Right ventricle myocardium (tissue), 1 donor: ENCODE data around the gene SVIL.

DNA sequence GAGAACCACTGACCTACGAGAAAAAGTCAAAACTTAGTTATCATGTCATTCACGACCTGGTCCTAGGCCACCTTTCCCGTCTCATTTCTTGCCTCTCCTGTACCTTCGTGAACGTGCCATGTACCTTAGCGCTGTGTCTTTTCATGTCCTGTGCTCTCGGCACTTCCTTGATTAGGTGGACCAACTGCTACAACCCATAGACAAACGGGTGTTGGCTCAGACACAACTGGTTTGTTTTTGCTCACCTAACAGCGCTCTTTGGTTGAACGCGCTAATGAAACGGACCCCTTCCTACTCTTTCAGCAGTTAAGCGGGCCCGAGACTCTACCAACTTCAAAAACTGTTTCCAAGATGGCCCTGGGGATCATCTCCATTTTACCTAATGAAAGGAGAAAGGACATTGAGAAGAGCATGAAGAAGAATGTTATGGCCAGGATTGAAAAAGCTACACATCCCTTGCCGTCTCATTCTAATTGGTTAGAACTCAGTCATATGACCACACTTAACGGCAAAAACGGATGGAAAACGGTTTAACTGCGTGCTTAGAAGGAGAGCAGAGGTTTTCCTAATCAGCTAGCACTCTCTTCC lies 118.4 kb downstream of the BAMBI start:
- PRO-cap, 2 experiments = no peak in any of the 2 experiments

- PRO-cap, 2 experiments = no peak in any of the 2 experiments
Measured at GRCh38 chr10:29087431-29087934, 201.4 kb upstream of the LYZL1 start.

- PRO-cap, 2 experiments = peak in 2 of 2 experiments; most common plus-strand start chr10:29409557 (in 2); most common minus-strand start chr10:29409497 (in 2)
Measured at GRCh38 chr10:29409306-29410293, 120.7 kb downstream of the LYZL1 start.

- PRO-cap, 2 experiments = no peak in any of the 2 experiments
Measured at GRCh38 chr10:29504960-29505159, 129.9 kb downstream of the SVIL start.

DNA sequence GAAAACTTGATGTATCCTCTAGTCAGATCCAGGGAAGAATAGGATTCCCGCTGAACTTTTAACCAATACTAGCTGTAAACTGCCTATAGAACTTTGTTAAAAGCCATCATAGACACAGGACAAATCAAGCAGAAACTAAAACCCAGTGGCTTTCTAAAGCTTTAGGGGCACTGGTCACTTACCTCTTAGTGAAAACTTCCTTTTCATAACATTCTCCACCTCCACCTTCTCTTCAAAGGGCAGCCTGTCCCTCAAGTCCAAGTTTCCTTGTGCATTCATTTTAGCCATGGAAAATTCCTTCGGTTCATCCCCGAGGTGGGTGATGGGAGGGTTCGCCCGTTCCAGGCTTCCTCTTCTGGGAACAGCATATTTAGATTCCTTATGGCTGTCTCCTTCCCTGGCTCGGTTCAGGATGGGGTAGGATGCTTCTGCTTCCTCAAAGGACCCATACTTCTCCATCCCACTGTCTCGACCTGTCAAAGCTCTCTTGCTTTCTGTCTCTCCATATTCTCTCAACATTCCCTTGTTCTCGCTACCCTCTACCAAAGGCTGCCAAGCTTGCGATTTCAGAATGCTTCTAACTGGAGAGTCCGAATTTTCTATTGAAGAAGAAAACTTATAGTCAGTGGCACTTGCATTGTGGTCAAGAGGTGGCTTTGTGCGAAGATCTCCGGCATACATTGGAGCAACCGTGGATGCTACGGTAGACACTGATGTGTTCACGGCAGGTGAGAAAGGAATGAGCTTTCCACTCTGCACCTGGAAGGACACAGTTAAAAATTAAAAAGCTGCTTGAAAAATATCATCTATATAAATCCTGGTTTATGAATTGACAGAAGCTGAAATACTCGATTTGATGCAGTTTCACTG lies 111.3 kb downstream of the SVIL start:
- PRO-cap, 2 experiments = no peak in any of the 2 experiments

DNA sequence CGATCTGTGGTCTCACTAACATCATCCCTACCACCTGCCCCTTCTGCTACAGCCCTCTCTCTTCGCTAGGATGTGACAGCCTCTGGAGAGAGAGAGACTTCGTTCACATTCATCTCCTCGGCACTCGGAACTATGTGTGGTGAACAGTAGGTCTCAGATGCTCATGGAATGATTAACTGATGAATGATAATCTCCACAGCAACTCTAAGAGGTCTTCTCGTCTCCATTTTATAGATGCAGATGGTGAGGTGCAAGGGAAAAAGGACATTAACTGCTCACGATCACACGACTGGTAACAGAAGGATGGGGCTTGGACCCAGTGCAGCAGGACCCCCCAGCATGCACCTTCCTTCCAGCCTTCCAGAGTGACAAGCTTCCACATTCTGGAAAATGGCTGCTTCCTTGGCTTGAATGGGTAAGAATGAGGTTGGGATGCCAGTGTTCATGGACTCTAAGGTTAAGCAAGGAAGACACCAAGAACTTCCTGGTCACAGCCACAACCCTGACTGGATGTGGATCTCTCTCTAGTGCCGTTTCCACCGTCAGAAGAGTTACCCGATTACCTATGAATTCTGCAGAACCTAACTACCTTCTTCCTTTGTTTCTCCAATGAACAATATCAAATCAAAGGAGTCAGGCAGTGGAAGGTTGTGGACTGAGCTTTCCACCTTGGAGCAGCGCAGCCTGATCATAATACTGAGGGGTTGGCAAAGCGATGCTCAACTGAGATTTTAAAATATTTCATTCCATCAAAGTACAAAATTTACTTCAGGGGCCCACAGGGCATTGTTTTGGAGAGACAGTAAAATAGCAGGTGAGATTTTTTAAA lies 94.3 kb downstream of the SVIL start:
- PRO-cap, 2 experiments = no peak in any of the 2 experiments

DNA sequence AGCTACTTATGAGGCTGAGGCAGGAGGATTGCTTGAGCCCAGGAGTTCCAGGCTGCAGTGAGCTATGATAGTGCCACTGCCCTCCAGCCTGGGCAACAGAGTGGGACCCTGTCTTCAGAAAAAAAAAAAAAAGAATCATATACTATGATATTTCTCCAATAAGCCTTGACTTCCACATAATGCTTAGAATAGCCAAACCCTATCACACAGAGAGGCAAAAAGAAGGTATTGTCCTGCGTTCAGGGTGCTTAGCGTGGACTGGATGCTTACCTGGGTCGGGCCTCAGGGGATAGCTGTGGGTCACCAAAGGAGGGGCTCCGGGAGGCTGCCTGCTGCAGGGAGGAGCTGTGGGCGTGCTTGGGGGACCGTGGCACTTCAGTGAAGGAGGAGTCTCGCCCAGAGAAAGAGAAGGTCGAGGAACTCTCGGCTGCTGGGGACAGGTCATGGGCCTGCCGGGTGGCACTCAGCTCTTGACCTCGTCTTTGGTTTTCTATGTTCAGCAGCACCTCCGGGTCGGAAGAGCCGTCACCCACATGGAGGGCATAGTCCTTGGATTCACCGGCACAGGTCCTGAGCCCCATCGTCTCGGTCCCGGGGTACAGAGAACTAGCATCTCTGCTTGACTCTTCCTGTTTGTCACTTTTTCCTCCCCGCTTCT lies 84.3 kb downstream of the SVIL start:
- PRO-cap, 2 experiments = no peak in any of the 2 experiments

DNA sequence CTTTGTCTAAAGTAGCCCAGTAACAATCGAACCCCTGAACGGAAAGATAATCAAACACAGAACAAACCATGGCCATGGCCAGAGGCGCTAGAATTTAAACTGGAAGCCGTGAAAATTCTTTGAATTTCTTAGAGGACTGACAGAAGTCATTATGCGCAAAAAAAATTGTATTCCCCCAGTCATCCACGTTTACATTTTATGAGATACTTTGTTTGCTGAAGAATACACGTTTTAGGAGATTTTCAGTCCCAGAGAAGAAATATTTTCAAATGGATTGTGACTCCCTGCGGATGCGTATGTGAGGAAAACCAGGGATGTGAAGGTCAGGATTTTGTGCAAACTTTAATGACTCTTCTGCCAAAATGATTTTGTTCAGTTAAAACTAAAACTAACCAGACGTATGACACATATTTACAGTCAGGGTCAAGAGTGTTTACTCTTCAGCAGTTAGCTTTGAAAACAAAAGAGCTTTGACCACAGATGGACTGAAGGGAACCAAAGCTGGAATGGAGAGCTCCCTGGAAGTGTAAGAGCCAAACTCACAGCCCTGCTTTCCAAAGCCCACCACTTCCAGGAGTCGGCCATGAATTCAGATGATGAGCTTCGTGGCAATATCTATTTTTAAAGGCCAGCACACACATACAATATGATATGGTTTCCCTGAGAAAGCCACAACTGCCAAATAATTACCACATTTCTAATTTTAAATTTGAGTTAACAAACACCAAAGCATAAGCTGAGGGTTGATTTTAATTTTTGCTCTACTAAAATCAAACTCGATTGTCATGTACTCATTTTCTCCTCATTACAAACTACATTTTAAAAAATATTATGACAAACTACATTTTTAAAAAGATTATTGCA lies 15.5 kb downstream of the SVIL start:
- PRO-cap, 2 experiments = no peak in any of the 2 experiments

DNA sequence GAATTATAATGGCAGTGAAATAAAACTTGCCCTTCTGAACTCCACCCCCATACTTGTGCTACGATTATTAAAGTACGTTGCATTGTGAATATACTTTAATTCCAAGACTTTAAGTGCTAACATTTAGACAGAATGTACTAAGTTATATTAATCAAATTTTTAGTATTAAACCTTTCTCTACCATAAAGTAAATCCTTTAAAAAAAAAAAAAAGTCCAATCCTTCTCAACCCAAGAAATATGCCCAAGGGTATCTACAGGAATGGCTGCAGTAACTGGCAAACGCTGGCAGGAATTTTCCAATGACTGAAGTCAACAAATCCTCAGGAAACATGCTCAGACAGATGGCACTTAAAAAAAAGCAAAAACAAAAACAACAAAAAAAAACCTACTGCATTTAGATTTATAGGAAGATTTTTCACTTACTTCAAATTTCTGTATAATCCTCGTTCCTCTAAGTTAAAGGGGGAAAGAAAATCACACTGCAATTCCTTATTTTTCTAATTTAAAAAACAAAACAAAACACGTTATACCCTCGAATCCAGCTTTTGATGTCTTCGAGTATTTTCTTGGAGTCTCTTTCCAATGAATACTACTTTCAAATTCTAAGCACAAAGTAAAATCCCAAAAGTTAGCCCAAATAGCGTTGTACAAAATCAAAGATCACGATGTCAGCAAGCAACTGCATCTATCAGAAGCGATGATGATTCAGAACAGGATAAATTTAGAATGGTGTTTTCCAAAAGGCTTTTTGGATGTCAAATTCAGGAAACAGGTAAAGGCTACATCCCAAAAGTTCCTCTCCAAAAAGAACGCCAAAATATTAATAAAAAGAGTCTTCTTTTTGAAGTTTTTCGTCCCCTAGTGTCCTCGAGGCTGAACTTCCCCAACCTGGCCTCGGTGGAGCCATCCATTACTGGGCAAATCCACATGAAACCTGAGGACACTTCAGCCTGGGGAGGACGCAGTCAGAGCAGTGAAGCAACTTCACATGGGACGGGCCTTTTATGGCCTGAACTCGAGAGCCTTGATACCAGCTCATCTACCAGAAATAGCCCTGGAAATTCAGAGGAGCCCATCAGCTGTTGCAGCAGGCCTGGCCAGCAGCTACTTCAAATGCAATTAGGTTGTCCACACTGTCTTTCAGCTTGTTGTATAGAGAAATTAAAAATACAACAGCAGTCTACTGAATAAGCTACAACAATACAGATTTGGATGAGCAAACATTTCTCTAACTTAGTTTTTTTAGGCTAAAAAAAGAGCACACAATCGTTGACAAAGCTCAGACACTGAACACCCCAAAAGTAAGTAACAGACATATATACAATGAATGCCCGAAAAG lies at the start of gene SVIL:
Gene SVIL, minus strand, starts transcription at position 976 of the 1,340 bp plus-strand sequence.
- PRO-cap, 2 experiments = peak in 2 of 2 experiments; most common plus-strand start position 1,066 of the sequence (in 2); most common minus-strand start position 976 of the sequence (in 2)

DNA sequence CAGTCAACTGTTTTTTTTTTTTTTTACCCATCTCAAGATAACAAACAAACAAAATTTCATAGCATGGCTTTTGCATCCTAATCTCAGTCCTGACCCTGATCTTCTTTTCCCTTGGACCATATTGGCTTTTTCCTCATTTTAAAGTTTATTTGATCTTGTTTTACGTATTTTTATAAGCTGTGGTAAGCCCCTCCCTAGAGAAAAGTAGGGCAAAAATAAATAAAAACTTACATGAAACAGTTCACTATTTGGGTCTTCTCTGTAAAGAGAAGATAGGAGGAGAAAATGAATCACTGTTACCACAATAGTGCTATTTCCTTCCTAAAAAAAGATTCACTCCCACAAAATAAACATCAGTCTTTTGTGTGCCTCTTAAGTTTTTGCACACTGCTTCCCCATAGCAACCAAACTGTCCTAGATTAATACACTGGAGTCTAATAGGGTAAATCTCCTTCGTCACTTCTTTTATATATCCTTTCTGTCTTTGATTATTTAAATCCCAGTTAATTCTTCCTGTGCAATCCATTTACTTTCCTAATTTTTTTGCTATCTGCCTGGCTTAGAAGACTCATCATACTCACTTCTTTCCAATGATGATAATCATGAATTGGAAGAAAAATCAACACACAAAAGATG lies 1.4 kb upstream of the SVIL start:
- PRO-cap, 2 experiments = no peak in any of the 2 experiments

DNA sequence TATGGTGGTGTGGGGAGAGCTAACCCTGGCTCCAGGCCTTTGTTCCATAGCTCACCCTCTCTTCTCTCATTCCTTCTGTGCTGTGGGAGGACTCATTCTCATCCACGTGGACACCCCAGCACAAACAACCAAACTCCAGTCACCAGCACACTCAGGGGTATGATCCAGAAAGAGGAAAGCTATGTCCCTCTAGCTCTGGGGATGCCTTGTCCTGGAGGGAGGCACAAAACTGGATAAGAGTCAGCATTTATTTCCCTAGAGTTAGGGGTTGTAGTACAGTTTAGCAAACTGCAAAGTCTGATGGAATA lies 196.0 kb upstream of the SVIL start:
- PRO-cap, 2 experiments = no peak in any of the 2 experiments

DNA sequence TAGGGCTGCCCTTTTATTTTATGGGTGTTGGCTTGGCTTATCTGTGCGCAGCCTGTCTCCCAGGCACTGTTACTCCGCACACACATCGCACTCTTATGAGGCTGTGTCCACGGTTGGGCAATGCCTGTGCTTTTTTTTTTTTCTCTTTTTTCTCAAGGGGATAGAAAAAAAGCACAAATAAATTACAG lies 177.9 kb downstream of the JCAD start:
- PRO-cap, 2 experiments = peak in 1 of 2 experiments; most common minus-strand start position 95 of the sequence (in 1)

- PRO-cap, 2 experiments = no peak in any of the 2 experiments
Measured at GRCh38 chr10:29958848-29959389, 100.5 kb downstream of the JCAD start.

GRCh38 chr10:29993089-29993938 lies 66.1 kb downstream of the JCAD start:
- PRO-cap, 2 experiments = no peak in any of the 2 experiments

DNA sequence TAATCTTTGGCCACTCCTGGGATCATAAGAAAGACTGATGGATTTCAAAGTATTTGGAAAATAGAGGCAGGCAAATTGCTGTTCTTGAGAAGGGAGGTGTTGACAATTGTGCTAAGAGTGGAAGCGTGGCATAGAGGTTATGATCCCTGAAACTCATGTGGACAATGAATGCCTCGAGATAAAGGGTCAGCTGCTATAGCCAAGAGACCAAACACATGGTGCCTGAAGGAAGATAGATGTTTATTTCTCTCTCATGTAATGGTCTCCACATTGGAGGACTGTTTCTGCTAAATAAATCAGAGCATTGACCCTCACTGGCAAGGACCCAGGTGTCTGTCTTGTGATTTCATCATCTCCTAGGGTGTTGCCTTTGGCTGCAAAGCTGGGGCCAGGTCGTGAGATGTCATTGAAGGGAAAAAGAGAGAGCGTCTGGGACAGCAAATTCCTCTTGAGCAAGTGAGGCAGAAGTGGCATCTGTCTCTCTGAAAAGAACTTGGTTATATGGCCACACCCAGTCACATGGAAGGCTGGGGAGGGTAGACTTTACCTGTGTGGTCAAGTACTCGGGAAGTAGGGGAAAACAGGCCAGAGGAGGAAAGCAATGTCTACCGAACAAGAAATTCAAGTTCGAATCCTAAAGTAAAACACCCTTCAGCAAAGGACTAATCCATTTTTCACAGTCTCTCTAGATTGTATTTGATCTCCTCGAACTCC lies 64.5 kb downstream of the JCAD start:
- PRO-cap, 2 experiments = no peak in any of the 2 experiments

- PRO-cap, 2 experiments = no peak in any of the 2 experiments
Measured at GRCh38 chr10:29998330-29998772, 61.0 kb downstream of the JCAD start.

- PRO-cap, 2 experiments = no peak in any of the 2 experiments
Measured at GRCh38 chr10:30341389-30341815, 7.7 kb downstream of the MTPAP start.

GRCh38 chr10:30359548-30360198 lies 10.6 kb upstream of the MTPAP start:
- PRO-cap, 2 experiments = no peak in any of the 2 experiments

- PRO-cap, 2 experiments = no peak in any of the 2 experiments
Measured at GRCh38 chr10:30436920-30437911, 3.2 kb downstream of the MAP3K8 start.

- PRO-cap, 2 experiments = no peak in any of the 2 experiments
Measured at GRCh38 chr10:30445005-30445204, 10.9 kb downstream of the MAP3K8 start.